A375 (cell line): ENCODE measurements around the gene MTFR2.

- RAMPAGE, long total RNA: no peak
These were observed 229.2 kb downstream of the ALDH8A1 start for GRCh38 chr6:134720509-134721342.

- RAMPAGE, long total RNA: no peak
These were observed 127.9 kb downstream of the ALDH8A1 start for GRCh38 chr6:134821838-134822603.

GRCh38 chr6:134826736-134827614 is 122.9 kb downstream of the ALDH8A1 start:
- RAMPAGE, long total RNA: no peak

DNA sequence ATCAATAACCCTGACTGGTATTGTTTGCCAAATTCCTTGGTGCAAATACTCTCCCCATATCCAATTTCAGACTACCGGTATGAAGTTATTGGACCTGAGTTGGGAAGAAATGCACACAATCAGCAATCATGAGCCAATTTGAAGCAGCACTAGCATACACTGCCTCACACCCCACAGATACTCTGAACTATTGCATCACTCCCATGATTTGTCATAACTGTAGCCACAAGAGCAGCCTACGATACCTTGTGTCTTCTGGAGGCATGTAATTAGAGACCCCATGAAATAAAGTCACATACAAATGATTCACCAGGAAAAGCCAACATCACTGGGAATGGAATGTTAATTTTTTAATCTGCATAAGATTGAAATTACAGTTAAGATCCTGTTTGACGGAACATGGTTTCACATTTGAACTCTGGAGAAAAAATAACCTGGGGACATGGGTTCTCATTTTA is 34.2 kb upstream of the HBS1L start:
- RAMPAGE, long total RNA: no peak

GRCh38 chr6:135122440-135122876 is 58.6 kb upstream of the MYB start:
- RAMPAGE, long total RNA: no peak

DNA sequence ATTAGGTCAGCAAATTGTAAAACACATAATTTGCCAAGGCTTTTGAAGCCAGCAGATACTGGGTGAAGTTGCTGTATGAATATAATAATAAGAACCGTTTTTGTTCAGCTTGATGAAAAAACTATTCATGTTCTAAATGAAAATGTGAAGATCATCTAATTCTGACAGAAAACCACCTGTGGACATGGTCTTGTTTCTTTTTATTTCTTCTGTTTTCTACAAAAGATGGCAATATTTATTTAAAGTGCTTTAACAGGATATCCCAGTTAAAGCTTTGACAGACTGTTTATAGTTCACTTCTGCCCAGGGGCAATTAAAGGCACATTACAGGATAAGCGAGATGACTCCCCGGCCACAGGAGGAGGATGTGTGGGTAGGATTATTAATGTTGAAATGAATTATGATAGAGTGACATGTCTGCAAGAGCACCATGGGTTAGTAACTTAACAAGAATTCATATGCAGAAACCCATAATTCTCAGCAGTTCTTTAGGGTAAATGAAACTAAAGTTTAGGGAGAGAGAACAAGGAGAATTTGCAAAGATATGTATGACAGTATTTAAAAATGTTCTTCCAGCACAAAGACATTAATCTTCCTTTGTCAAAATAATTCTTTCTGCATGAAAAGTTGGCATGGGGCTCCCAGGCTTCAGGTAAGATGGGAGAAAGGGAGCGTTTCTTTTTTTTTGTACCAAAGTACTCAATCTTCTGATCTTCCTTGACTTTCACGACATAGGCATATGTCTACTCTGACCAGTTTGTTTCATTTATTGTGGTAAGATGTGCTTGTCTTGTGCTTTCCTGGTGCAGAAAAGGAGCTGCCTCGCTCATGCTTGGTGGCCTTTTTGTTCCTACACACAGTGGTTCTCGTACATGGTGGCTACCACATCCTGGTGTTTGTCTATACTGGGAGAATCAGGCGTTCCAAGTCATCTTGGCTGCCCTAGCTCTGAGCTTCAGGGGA is 31.4 kb downstream of the MYB start:
- RAMPAGE, long total RNA: no peak

DNA sequence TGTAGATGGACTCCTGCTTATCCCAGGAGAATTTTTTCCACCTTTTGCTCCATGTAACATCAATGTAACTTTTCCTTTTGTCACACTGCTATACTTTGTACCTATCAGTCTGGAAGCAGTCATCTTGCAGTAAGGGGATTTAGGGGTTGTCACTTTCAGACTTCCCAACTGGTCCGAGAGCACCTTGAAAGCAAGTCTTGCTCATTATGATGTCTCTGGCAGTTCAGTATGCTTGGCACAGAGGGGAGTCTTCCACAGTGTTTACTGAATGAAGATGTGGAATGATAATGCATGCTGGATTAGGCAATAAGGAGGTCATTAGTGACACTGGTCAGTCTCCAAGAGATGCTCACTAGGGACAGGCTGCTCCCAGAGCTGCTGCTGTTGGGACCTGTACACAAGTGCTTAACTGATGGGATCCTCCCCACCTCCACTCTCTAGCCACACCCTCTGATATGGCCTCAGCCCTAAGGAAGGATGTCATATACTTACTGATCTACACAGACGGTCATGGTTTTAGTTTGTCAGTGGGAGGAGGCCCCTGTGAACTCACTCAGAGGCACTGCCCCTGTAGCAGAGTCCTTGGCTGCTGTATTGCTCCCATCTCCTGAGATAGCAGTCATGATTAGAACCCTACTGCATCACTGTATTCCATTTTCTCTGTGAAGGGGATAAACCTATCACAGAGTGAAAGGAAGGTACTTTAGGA is 73.3 kb downstream of the MYB start:
- RAMPAGE, long total RNA: no peak

- RAMPAGE, long total RNA: no peak
These were observed 129.8 kb upstream of the AHI1 start for GRCh38 chr6:135627446-135627645.

- RAMPAGE, long total RNA: no peak
These were observed 40.3 kb upstream of the PDE7B start for GRCh38 chr6:135811177-135811560.

DNA sequence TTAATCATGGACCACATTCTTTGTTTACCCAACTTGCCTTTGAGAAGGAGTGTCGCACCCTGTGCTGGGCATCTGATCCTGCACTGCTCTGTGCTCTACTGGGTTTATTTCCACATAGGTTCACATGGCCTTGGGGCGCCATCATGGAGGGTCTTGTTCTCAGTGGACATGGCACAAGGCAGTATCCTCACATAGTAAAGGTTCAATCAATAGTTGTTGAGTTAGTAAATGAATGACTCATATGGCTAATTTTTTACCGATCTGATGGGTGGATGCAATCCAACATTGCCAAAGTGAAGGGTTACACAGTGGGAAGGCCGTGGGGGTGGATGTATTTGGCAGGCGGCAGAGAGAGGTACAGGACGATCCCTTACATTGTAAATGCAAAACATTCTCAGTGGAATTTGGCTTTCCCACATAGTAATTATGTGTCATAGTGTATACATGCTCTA is 21.1 kb upstream of the PDE7B start:
- RAMPAGE, long total RNA: no peak

DNA sequence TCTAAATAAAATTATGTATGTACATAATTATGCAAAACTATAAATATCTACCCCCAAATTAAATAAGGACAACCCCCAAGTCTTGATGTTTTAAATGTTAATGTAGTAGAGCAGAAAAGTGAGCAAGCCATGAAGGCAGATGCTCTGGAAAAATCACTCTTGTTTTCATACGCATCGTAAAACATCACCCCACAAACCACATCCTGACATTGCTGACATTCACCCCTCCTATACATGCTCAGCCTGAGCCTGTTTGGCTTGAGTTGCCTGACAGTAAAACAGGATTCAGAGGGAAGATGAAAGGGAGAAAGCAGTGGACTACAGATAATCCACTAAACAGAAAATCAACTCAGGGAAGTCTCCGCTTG is 28.4 kb downstream of the PDE7B start:
- RAMPAGE, long total RNA: no peak

DNA sequence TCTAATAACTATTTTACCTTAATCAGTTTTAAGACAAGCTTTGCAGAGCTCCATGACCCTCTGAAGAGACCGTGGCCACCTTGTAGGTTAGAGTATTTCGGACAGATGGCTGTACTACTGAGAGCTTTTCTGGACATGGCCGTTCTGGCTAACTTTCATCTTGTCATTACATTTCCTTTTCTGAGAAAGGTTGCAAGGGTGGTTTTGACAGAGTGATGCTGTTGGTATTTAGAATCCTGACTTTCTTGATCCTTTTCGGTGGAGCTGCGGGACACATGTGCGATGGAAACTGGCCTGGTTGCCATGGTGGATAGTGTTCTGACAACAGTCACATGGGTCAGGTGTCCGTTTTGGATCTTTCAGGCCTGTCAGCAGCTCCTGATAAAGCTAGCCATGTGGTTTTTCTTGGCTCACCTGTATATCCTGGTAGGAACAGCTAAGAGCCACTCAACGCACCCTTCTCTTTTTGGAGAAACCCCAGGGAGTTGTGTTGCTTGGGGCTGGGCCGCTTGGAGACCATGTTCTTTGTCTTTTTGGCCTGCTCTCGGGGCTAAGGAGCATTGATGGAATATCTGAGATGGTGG is 177.5 kb downstream of the MTFR2 start:
- RAMPAGE, long total RNA: no peak

DNA sequence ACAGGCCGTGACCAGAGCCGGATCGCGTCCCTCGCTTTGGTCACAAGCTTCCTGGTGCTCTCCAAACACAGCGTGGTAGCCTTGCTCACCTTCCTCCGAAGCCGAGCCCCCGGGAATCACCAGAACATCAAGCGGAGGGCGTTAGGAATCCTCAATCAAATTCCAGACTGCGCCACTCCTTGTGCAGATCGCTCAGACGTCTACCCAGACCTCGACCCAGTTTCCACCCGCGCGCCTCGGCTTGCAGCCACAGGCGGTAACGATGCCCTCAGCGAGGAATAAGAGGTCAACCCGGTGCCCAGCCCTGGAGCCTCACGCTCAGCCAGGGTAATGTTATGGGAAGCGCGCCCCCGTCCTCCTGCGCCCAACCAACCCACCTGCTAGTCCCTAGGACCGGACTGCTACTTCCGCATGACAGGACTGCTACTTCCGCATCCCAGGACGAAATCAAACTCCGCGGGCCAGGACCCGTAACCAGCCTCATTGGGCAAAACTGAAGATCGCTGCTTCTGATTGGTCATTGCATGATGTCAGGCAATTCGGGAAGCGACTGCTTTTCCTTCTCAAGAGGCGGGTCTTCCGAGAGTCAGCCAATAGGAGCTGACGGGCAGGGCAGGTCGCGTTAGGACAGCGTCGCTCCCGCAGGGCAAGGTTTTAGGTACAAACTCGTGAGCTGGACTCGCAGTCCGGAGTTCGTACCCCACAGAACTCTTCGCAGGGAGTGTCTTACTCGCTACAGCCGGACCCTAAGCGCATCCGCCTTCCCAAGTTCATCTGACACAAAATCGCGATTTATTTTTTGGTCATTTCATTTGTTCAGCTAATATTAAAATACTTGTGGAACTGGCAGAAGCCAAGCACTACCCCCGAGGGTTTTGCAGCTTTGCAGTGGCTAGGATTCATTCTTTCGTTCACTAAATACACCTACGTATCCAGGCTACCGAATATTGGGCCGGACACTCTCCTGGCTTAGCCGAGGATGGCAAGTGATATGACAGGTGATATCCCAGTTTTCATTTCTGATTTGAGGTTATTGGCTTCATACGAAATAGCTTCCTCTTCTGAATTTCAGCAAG is at the start of gene MTFR2:
Gene MTFR2, minus strand, starts transcription at position 425 of the 1,076 bp plus-strand sequence.
- RAMPAGE, long total RNA: no peak

DNA sequence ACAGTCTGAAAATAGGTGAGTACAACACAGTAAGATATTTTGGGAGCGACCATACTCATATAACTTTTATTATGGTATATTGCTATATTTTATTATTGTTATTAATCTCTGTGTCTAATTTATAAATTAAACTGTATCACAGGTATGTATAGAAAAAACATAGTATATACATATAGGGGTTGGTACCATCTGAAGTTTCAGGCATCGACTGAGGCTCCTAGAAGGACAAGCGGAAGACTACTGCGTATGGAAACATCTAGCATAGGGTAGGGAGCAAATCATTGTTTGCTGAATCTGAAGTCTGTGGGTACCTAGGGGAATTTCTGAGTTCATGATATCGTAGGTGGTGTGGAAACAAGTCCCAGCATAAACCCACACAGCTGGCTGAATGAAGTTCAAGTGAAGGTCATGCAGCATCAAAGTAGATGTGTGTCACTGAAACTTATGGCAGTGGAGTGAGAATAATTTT is 39.5 kb downstream of the MAP7 start:
- RAMPAGE, long total RNA: no peak

GRCh38 chr6:136549270-136550276 is 649 bp downstream of the MAP7 start:
- RAMPAGE, long total RNA: no peak

- RAMPAGE, long total RNA: no peak
These were observed 46.8 kb downstream of the MAP3K5 start for GRCh38 chr6:136745262-136746001.

DNA sequence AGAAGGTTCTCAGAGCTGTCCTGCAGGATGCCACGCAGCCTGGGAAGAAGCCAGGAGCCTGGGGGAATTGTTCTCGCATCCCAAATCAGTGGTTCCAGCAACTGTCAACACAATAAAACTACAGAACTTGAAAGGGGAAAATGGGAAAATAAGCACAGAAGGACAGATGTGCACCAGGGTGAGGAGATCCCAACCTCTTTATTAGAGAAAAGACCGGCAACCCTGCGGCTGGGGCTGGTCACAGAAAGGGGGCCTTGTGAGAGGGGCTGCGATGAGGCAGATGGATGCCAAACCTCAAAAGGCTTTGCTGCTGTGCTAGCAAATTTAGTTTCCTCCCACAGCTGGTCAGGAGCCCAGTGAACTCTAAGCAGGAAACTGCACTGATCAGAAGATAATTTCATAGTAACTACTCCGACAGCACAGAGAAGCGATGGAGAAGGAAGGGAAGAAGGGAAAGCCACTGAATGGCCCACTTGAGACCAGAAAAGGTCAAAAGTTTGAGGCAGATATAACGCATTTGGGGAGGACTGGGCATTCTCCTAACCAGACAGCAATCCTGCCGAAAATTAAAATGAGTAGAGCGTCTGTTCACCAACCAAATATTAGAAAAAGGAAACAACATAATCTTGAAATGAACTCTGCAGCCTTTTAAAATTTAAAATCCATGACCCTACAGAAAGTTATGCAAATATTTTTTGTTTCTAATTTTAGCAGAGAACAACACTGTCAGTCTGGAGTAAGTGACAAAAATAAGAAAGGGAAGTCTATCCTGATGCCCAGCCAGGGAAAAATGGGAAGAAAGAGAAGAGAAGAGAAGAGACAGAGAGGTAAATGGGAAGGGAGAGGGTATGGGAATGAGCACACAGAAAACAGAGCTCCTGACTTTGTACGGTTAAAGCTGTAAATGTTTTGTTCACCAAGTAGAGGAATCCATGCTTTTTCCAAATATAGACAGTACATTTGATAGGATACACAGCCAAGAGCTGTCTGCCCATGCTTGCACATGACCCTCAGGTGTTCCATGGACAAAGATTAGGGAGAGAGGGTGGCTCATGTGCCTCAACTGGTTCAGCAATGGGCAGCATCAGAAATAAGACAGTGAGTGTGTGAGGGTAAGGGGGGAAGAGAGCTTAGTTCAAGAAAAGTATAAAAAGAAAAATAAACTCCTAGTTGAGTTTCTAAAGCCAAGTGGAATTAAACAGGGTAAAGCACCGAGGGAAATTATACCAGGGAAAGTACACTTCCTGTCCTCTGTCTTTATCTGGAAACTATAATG is 30.4 kb downstream of the MAP3K5 start:
- RAMPAGE, long total RNA: no peak

DNA sequence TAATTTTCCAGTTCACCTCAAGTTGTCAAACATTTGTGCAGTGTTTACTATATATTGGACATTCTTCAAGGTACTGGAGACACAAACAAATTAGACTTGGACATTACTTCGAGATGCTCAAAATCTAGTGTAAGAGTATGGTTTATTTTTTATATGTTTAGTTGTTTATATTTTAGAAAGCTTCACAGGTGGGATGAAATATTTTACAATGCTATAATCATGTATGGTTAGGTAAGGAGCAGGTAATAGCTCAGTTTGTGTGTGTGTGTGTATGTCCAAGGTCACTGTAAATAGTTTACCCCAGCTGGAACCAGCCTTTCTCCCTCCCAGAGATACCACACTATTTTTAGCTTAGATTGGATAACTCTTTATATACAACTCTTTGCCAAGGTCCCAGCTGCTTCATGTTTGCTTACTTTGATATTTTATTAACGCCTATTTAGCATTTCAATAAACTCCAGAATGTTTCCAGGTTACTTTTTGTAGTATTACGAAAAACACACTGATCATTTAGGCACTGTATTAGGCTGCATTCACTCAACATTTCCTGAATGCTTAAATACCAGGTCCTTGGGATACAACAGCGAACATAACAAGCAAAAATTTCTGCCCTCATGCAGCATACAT is 1.9 kb upstream of the PEX7 start:
- RAMPAGE, long total RNA: no peak

- RAMPAGE, long total RNA: no peak
These were observed 379 bp downstream of the PEX7 start for GRCh38 chr6:136822652-136823290.

DNA sequence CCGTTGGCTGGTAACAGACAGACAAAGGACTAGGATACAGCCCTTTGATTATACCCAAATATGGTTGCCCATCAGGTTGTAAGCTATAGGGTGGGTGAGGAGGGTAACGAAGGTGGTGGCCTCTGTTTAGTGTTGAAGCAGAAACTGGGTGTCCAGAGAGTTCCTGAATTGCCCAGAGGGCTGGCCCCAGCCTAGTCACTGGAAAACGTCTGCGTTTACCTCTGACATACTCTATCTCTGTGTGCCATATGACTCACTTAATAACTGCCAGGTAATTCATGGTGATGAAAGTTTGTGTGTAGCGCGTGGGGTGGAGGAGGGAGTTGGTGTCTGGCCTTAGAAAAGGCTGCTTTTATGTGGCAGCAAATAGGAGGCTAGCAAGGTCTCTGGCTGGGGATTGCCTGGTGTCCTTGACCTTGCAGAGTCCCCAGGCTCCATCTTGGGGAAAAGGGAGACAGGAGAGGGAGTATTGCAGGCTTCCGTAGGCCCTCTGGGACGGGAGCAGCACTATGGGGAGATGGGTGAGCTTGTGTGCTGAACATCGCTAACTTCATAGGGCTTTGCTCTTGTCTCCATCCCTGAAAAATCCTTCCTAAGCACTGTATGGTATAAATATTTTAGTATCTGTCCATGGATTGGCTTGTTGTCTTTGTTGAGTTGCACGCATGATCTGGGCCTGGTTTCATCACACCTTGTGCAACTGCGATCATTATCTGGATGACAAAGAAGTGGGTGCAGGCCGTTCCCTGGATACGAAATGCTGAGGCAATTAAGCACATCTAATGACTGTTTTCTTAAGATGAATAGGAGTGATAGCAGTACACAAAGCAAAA is 47.5 kb downstream of the SLC35D3 start:
- RAMPAGE, long total RNA: no peak